GM23248 (cell line): ENCODE measurements around a stretch of chr6.

DNA sequence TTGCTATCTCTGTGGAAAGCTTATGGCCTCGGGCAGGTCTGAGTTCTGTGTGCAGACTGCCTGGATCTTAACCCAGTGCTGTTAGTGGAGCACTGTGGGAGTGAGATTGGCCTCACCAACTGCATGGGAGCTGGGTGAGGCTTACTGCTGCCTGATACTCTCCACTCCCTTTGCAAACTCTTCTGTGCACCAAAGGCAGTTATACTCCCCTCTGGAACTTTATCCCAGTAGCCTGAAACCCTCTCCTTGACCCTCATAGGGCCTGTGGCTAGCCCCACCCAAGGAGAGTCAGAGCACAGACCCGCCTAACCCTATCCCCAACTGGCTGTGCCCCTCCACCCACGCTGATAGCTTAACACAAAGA, 41.4 kb upstream of the PKIB start:
- RAMPAGE, long total RNA, result no peak

GRCh38 chr6:122671219-122671517, 61.0 kb downstream of the PKIB start:
- RAMPAGE, long total RNA, result no peak

DNA sequence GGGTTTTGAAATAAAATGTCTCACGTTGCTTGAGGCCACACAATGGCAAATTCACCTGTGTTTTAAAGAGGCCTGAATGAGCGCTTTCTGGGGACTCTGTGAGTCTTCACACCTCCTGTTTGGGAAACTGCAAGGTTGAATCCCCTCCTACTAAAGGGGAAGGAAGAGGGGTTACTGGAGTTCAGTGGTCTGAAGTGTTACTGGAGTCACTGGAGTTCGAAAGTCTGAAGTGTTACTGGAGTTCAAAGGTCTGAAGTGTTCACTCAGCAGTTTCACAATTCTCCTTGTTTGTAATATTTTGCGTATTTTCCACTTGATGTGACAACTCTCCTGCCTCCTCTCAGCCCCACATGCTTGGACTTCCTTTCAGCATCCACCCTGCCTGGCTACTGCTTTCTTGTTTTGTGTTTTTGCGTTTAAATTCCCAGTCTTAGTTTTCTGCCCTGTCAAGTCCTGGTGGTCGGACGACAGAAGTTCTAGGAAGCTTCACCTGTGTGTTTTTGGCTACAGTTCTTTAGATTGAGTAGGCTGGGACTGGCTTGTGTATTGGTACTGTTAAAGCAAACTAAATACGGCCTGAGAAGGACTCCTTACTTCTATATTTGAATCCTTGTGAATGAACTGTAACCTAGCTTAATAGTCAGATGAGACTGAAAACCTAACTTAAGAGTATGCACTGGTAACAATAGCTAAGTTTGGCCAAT, 1.9 kb downstream of the SMPDL3A start:
- RAMPAGE, long total RNA, result no peak

DNA sequence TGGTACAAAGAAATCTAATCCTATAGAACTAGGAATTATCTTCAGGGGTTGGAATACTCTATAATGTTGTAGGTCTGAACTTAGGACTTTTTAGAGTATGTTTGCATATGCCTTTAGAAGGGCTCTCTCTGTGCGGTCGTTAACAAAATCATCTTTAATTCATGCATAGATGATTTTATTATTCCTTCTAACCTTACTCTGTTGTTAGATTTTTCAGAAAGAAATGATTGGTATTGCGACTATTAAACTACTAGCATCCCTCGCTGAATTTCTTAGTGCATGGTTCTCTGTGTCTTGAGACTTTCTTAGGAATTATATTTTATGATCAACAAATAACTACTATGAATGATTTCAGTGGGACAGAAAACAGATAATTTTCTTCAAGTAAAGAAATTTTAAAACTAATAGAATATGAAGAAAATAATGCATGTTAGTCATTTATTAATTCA, 142.6 kb downstream of the TRDN start:
- RAMPAGE, long total RNA, result no peak

DNA sequence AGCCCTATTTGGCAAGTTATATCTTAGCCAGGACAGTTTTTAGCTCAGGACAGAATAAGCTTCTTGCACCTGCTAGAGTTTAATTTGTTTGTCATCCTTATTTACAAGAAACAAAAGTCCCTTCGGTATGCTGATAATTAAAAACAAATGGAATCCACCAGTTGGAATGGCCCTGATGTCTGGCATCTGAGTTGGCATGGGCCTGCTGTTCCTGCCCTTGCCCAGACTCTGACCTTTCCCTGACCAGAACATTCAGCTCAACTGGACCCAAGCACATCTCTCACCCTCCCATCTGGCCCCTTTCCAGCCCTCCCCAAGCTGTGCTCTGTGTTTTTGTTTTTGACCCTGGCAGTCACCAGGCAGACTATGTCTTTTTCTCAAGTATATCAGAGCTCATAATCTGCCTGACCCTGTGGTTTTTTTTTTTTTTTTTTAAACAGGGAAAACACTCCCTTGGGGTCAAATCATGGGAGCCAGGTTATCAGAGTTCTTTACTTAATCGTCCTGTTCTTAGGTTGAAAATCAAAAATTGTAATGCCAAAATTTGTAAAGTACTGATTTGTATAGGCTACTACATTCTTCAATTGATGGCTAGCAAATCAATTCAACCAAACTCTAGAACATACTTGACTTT, 117.6 kb downstream of the TRDN start:
- RAMPAGE, long total RNA, result no peak

DNA sequence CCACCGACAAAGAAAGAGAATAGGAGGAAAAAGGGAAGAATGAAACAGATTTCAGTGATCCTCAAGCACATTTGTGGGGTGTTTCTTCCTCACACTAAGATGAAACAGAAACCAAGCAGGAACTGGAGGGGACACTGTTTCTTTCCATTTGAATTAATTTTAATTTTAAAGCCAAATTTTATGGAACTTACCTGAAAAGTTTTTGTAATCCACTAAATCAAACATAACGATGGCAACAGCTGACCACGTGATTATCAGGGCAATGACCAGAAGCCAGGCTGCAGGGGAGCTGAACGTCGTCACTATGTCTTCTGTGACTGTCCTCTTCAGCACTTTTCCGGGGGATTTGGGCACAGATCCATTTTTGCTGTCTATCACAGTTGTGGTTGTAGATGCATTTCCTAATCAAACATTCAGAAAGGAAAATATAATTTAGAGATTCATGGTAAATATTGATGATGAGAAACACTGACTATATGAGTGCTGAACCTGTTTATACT, 66.0 kb downstream of the TRDN start:
- RAMPAGE, long total RNA, result no peak

DNA sequence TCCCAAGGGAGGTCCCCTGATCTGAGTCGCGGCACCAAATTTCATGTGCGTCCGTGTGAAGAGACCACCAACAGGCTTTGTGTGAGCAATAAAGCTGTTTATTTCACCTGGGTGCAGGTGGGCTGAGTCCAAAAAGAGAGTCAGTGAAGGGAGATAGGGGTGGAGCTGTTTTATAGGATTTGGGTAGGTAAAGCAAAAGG, 49.3 kb downstream of the TRDN start:
- RAMPAGE, long total RNA, result no peak

GRCh38 chr6:124999006-124999488, 36.8 kb downstream of the RNF217 start:
- RAMPAGE, long total RNA, result no peak

- RAMPAGE, long total RNA, result no peak
These were observed 2.7 kb upstream of the HEY2 start for GRCh38 chr6:125746569-125747255.

DNA sequence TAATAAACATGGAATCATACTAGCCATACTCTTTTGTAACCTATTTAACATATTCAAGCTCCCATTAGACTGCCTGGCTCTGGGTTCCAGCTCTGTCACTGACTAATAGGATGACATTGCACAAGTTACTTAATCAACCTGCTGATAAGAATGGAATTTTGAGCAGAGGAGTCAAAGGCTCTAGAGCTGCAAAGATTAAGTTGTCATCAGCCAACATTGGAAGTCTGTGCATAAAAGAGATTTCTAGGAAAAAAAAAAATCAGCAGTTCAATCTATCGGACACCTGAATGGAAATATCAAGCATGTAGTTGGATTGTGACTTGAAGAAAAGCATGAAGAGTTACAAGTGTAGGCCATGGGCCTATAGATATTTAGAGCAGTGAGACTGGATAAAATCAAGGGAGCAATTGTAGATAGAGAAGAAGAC, 11.1 kb upstream of the HINT3 start:
- RAMPAGE, long total RNA, result no peak

GRCh38 chr6:125950230-125950713, 6.3 kb upstream of the HINT3 start:
- RAMPAGE, long total RNA, result no peak

DNA sequence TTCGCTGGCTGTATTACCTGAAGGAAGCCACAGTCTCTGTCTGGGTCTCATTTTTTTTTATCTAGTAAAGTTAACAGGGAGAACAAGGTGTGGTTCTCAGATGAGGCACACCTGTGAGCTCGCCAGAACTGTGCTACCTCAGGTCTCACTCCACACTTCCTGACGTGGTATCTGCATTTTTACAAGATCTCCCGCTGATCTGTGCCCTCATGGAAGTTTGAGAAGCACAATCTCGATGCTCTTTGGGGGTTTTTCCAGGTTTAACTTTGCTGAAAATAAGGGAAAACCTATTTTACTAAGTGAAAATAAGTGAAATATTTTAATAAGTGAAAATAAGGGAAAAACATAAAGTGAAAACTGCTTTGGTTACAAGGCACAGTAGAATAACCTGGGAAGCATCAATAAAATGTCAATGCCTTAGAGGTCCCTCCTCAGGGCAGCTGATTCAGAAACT, 169.4 kb upstream of the CENPW start:
- RAMPAGE, long total RNA, result no peak

- RAMPAGE, long total RNA, result no peak
These were observed 19.9 kb upstream of the CENPW start for GRCh38 chr6:126320019-126320319.

- RAMPAGE, long total RNA, result no peak
These were observed 1.3 kb upstream of the RSPO3 start for GRCh38 chr6:127117219-127117602.

DNA sequence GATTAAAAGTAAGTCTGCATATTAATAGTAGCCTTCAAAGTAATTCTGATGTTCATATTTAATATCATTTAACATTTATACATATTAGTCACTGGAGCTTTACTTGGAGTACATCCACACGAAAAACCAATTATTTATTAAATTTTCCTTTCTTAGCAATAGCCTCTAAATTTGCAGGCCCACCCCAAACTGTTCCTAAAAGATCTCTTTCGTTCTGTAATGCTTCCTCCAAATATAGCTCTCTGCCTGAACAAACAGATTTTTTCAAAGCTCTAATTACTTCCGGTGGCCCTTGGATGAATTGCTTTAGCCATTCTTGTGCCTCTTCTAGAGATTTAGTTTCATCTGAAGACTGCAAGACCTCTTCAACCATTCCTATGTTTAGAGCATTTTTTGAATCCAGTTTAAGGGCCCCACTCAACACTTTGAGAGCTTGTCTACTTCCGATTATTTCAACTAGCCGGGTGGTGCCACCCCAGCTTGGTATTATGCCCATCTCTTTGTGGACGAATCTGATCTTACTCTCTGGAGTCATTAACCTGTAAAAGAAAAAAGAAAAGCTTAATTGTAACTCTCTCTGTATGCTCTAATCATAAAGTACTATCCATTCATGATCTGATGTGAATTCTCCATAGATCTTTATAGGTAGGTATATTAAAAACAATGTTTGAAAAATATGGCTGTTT, 23.2 kb downstream of the RNF146 start:
- RAMPAGE, long total RNA, result no peak

DNA sequence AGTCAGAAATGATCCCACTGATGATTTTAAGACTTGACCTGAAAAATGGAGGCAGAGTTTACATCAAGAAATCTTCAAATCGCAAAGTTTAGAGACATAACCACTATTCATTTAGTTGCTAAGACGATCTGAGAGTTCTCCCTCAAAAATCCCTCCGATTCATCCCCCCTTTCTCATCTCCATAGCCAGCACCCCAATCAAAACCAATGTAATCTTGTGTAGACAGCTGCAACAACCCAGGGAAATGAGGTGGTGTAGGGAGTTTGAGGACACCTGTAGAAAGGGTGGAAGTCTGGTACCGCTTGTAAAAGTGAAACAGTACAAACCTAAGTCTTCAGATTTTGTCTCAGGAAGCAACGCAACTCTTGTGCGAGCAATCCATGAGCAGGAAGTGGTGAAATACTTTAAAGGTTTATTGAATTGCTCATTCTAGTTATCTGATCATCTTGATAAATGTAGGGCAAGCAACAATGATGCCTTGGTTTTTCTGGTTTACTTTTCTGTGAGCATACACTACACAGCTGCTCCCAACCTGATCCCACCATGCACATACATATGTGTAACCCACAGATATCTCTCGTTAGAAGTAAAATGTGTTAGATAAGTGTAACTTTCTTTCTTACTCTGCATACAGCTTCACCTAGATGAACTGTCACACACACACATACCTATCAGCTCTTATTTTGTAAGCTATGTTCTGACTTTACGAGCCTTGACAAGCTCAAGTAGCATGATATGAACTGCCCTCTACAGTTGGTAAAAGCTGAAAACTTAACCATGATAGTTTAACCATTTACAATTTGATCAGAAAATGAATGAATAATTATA, 71.1 kb upstream of the THEMIS start:
- RAMPAGE, long total RNA, result no peak

DNA sequence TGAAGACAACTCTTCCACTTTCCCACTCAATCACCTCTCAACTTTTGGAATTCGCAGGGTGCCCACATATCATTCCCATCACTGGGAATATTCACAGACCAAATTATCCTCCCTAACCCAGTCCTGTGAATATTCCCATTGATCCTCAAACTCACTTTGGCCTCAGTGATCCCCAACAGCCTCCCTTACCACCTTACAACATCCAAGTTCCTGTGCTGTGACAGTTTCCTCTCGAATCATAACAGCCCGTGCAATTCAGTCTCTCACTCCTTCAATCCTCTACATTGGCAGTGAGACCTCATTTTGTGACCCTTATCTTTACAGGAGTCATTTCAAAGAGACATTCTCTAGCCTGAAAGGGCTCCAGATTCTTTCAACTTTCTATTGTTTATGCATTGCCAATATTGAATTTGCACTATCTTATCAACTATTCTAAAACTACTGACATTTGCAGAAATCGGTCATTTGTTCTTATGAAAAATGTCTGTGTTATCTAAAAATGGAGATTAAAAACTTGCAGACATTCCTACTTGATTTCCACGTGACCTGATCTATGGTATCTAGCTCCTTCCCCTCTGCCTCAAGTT, 297.9 kb downstream of the PTPRK start:
- RAMPAGE, long total RNA, result no peak

GRCh38 chr6:128910764-128911508, 28.0 kb downstream of the LAMA2 start:
- RAMPAGE, long total RNA, result no peak

DNA sequence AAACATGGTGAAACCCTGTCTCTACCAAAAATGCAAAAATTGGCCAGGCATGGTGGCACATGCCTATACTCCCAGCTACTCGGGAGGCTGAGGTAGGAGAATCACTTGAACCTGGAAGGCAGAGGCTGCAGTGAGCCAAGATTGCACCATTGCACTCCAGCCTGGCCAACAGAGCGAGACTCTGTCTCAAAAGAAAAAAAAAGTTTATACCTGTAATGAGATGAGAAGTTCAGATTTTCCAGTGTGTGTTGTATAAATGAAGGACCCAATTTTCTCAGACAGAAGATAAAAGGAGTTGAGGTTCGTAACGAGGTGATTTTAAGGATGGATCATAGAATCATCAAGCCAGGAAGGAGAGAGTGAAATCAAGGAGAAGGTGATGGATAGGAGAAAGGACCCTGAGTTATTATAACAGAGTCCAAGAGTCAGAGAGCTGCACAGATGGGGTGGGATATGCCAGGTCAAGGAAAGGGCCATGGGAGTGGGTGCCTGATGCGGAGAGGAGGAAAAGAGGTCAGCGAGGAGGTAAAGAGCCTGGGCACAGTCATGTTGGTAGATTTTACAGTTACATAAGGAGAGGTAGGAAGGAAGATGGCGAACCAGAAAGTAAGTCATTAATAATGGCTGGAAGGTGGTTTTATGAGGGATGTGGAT, 114.8 kb downstream of the LAMA2 start:
- RAMPAGE, long total RNA, result no peak

- RAMPAGE, long total RNA, result no peak
These were observed 237.9 kb downstream of the LAMA2 start for GRCh38 chr6:129120870-129121140.